Zone of skin (tissue), 1 donor: ENCODE data around the genes VSTM2A, CHCHD2, ZNF273 and ERV3-1.

GRCh38 chr7:53218812-53219592 lies 183.6 kb downstream of the POM121L12 start:
- RRBS: 13% methylated on average over 21 of the region's 44 CpGs

- RRBS: 5% methylated on average over 15 of the region's 70 CpGs
Measured at GRCh38 chr7:54541788-54542944, at the start of gene VSTM2A. Gene VSTM2A (plus strand): TSS chr7:54542375.

GRCh38 chr7:54746821-54747456 lies 12.1 kb downstream of the SEC61G start:
- RRBS: no CpG with 5 or more reads among the region's 5 CpGs

DNA sequence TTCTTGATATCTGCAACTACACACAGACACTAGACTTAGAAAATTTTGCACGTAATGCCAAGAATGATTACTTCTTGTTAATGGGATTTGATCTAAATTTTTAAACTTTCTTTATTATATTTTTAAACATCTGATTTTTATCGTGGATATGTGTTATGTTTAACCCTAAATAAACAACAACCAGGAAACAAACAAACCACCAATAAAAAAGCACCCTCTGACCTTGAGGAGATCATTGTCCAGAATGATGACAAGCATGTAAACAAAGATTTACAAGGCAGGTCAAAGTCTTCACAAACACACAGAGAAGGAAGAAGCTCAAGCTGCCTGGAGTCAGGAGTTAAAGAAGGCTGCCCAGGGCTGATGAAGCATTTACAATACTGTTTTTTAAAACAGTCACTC lies 31.1 kb upstream of the EGFR start:
- RRBS: no CpG with 5 or more reads among the region's 2 CpGs

- RRBS: no CpG with 5 or more reads among the region's 8 CpGs
Measured at GRCh38 chr7:55017489-55018087, 1.2 kb upstream of the EGFR start.

DNA sequence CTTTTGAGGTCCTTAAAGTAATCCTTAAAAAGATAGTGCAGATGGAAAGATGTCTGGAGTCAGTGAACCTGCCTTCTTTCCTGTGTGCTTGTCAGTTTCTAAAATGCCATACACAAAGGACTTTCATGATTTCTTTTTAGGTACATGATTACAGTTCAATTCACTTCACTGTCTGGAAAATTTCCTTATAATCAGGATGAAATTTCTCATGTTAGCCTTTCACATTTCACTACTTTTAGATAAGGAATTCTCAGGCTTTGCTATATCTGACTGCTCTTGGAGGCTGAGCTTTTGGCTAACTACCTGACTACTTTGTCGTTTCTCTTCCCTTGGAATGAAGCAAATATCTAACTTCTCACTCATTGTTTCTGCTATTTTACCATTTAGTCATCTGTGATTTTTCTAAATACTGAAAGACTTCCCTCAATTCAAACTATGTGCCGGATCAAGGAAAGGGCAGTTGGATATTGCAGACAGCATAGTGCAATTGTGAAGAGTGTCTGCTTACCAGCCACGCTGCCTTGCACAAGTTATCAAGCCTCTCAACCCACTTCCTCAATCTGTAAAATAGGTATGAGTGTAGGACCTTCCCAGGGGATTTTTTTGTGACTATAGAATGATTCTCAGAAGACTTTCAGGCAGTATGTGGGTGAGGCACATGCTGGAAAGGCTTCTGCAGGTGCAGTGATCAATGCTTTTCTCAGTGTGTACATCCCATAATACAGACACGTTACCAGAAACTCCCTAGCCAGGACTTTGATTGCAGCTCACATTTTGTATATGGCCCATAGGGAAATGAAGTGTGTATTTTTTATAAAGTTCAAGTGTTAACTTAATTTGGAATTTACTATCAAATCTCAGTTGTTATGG lies 54.2 kb downstream of the EGFR start:
- RRBS: no CpG with 5 or more reads among the region's 4 CpGs

DNA sequence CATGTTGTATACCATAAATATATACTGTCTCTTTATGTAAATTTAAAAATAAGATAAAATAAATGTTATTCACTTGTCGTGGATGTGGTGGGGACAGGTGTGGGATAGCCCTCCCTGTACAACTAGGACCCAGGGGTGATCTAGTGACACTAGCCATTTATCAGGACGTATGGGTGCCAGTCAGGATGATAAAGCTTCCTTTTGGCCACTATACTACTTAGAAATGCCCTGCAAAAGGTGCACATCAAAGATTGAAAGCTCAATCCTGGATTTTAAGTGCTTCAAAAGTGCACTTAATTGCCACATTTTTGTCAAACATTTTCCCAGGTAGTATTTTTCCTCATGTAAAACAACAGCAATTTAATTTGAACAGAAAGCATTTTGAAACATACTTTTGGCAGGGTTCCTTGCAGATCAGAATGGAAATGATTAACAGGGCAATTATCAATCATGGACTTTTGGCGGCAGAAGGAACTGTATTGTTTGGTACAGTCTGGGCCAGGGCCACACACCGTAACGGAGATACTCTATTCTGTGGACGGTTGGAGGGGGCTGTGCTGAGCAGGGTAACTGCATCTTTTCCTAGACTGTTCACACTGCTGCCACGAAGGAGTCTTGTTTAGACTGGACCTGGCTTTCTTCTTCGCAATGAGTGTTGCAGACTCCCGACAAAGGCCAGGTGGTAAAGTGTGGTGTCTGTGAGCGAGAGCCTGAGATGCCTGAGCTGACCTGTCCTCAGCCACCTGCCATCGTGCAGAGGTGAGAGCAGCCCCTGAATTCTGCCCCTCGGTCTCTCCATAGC lies 62.2 kb downstream of the EGFR start:
- RRBS: no CpG with 5 or more reads among the region's 12 CpGs

DNA sequence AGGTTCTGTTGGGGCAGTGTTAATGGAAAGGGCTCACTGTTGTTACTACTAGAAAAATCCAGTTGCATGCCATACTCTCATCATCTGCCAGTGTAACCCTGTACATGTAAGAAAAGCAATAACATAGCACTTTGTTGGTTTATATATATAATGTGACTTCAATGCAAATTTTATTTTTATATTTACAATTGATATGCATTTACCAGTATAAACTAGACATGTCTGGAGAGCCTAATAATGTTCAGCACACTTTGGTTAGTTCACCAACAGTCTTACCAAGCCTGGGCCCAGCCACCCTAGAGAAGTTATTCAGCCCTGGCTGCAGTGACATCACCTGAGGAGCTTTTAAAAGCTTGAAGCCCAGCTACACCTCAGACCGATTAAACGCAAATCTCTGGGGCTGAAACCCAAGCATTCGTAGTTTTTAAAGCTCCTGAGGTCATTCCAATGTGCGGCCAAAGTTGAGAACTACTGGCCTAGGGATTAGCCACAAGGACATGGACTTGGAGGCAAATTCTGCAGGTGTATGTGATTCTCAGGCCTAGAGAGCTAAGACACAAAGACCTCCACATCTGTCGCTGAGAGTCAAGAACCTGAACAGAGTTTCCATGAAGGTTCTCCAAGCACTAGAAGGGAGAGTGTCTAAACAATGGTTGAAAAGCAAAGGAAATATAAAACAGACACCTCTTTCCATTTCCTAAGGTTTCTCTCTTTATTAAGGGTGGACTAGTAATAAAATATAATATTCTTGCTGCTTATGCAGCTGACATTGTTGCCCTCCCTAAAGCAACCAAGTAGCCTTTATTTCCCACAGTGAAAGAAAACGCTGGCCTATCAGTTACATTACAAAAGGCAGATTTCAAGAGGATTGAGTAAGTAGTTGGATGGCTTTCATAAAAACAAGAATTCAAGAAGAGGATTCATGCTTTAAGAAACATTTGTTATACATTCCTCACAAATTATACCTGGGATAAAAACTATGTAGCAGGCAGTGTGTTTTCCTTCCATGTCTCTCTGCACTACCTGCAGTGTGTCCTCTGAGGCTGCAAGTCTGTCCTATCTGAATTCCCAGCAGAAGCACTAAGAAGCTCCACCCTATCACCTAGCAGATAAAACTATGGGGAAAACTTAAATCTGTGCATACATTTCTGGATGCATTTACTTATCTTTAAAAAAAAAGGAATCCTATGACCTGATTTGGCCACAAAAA lies 154.7 kb upstream of the LANCL2 start:
- RRBS: no CpG with 5 or more reads among the region's 6 CpGs

DNA sequence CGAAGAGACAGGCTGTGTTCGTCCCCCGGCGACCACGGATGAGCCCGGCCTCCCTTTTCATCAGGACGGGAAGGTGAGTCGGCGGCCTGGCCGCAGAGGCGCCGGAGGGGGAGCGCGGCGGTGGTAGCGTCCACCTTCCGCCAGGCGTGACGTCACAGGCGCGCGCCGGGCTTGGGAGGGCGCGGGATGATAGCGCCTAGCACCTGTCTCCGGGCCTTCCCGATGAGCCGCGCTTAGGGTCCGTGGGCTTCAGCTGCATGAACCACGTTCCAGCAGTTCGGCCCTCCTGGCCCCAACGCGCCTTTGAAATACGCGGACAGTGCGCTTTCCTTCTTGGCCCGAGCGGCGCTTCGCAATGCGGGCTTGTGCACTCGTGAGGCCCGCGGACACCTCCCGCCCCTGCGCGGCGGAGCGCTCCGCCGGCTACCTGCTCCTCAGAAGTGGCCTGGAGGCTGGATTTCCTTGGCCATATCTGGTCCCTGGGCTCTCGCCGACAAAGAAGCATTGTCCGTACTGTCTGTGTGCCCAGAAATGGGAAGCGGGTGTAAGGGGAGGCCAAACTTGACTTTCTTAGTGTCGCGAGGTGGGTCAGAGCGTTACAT lies 1.1 kb downstream of the LANCL2 start:
- RRBS: under 1% methylated on average over 24 of the region's 60 CpGs

GRCh38 chr7:55509234-55509672 lies 63.0 kb downstream of the VOPP1 start:
- RRBS: no CpG with 5 or more reads among the region's 1 CpG

DNA sequence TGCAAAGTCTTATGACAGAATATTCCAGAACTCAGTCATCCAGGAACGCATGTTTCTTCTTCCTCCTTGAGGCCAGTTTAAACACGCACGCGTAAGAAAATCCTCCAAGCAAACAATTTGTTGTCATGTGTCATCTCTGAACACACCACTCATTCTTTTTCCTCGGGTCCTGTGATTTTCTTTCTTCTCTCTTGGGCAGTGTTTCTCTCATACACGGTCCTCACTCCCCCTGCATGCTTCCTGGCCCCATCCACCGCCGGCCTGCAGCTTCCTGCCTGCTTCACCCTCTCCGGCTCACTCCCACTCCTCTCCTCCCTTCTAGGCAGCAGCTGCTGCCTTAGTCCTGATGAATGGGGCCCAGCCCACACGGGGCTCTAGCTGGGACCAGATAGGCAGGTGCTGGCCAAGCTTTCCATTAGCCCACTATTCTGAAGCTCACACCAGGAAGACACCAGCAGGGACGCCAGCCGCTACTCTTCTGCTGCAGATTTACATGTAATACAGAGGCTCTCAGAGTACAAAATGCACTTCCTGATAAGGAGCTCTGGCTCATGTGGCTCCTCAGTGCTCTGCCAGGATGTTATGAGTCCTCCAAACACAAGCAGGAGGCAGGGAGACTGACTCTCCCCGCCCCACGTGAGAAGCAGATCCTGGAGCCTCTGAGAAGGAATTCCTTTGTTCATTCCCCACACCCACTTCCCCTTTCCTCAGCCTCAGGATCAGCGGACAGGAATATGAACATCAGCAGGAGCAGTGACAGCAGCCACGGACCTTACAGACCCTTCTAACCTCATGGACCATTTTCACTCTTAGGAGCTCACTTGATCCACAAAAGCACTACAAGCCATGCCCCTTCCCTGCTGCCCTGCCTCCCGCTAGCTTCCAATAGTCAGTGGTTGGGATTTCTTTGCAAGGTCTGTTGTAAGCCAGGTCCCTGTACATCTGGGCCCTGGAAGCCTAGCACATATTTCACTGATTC lies 117.0 kb upstream of the VOPP1 start:
- RRBS: no CpG with 5 or more reads among the region's 17 CpGs

DNA sequence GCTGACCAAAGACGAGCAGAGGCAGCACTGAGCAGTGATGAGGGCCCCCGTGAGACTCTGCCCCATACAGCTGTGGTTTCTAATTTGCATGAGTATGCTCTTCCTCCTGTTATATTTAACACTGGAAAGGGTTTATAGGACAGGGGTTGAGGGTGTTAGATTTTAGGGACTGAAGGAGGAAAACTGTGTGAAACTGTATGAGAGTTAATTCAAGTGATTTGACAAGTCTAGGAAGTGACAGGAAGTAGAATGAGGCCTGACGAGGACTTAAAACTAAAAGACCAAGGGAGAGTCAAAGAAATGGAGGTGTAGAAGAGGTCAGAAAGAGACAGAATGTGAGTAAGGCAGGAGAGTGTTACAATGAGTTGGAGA lies 23.5 kb upstream of the MRPS17 start:
- RRBS: no CpG with 5 or more reads among the region's 3 CpGs

GRCh38 chr7:56053795-56054728 lies 2.5 kb downstream of the CCT6A start:
- RRBS: no CpG with 5 or more reads among the region's 6 CpGs

- RRBS: 1% methylated on average over 9 of the region's 60 CpGs
Measured at GRCh38 chr7:56105872-56106836, at the start of gene CHCHD2. Gene CHCHD2 (minus strand): TSS chr7:56106476.

DNA sequence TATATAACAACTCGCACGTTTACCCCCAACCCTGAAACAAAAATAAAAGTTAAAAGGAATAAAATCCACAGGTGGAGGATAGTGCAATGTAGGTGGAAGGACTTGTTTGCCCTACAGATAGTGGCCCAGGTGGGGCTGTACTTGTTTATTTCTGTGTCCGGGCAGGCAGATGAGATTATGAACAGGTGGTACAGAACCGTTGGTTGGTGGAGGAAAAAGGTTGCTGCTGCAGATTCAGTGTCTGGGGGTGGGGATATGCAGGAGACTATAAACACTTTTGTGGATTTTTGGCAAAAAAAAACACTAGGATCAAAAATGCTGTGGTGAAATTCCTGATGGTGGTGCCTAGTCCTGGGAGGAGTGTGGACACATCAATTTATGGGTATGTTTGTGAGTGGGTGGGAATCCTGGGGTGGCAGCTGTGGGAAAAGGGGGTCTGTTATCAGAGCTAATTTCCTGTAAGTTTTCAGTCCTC lies 4.9 kb downstream of the ZNF680 start:
- RRBS: no CpG with 5 or more reads among the region's 4 CpGs

DNA sequence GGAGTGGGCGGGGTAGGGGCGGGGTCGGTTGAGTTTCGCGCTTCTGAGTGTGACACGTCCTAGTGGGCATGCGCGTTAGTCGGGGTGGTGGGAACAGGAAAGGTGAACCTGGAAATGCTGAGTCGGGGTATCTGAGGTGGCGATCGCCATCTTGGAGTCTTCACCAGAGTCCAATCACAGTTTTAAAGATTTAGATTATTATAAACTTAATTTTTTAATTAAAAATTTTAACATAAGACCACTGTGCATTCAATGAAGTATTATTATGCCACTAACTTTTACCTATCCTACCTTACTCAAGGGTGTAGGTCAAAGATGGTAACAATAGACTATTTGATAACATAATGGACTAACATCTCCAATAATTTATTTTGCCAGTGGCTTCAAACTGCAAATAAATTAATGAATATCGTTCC lies 45.8 kb downstream of the ZNF138 start:
- RRBS: no CpG with 5 or more reads among the region's 13 CpGs

DNA sequence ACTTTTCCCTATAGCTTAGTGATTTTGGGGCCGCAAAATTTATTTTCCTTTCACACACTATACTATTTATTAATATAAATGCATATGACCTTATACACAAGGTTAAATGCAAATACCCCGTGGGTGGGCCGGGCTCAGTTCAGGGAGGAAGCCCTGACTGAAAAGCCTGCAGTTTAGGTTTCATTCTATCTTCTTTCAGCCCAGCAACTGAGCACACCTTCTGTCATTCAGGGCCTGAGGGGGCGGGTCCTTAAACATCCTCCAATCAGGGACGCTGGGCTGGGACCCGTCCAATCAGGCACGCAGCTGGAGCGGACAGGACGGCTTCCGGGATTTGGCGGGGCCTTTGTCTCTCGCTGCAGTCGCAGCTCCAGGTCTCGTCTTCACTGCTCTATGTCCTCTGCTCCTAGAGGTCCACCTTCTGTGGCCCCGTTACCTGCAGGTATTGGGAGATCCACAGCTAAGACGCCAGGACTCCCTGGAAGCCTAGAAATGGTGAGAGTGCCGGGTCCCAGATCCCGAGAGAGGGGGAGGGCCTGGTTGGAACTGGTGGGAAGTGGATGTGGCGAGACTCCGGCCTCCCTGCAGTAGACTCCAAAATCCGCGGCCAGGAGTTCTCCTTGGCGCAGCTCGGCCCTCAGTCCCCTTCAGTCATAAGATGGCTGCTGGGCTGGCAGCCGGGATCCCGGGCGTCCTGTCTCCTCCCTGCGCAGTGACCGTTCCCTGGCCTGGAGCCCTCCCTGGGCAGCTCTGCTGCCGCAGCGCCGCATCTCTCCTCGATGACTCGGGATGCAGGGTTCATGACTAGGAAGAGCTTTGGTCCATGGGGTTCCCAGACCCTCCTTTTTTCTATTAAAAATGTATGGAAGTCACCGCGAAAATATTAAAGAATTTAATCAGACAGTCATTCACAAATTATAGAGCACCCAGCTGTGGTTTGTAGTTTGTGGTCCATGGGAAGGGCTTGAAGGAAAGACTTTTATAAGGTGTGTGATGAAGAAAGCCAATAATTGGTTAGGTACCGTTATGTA lies at the start of gene ZNF273:
ZNF273 (plus strand) TSS at position 349 of the 1,031 bp plus-strand sequence.
- RRBS: 1% methylated on average over 6 of the region's 37 CpGs

DNA sequence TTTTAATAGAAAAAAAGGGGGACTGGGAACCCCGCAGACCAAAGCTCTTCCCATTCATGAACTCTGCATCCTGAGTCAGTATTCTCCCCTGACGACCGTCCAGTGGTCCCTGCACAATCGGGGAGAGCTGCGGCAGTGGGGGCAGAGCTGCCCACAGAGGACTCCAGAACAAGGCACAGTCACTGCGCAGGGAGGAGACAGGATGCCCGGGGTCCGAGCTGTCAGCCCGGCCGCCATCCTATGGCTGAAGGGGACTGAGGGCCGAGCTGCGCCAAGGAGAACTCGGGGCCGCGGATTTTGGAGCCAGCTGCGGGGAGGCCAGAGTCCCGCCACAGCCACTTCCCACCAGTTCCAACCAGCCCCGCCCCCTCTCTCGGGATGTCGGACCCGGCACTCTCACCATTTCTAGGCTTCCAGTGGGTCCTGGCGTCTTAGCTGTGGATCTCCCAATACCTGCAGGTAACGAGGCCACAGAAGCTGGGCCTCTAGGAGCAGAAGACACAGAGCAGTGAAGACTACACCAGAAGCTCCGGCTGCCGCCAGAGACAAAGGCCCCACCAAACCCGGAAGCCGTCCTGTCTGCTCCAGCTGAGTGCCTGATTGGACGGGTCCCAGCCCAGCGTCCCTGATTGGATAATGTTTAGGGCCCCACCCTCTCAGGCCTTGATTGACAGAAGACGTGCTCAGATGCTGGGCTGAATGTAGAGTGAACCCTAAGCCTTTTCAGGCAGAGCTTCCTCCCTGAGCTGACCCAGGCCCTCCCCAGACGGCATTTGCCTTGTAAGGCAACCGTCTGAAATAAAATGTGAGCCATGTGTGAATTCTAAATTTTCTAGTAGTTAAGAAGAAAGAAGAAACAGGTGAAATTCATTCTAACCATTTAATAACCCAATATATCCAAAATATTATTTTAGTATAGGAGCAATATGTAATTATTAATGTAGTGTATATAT lies at the start of gene ERV3-1:
ERV3-1 (minus strand) TSS at position 547 of the 953 bp plus-strand sequence.
- RRBS: no CpG with 5 or more reads among the region's 32 CpGs

- RRBS: no CpG with 5 or more reads among the region's 4 CpGs
Measured at GRCh38 chr7:65907511-65908012, 34.7 kb downstream of the VKORC1L1 start.

GRCh38 chr7:66031170-66031451 lies 44.5 kb upstream of the ASL start:
- RRBS: no CpG with 5 or more reads among the region's 3 CpGs